Peritoneum (tissue), 1 donor: ENCODE measurements around the gene KCTD7.

- PRO-cap, result no peak
Measured at GRCh38 chr7:66190087-66190502, 15.0 kb upstream of the TPST1 start.

DNA sequence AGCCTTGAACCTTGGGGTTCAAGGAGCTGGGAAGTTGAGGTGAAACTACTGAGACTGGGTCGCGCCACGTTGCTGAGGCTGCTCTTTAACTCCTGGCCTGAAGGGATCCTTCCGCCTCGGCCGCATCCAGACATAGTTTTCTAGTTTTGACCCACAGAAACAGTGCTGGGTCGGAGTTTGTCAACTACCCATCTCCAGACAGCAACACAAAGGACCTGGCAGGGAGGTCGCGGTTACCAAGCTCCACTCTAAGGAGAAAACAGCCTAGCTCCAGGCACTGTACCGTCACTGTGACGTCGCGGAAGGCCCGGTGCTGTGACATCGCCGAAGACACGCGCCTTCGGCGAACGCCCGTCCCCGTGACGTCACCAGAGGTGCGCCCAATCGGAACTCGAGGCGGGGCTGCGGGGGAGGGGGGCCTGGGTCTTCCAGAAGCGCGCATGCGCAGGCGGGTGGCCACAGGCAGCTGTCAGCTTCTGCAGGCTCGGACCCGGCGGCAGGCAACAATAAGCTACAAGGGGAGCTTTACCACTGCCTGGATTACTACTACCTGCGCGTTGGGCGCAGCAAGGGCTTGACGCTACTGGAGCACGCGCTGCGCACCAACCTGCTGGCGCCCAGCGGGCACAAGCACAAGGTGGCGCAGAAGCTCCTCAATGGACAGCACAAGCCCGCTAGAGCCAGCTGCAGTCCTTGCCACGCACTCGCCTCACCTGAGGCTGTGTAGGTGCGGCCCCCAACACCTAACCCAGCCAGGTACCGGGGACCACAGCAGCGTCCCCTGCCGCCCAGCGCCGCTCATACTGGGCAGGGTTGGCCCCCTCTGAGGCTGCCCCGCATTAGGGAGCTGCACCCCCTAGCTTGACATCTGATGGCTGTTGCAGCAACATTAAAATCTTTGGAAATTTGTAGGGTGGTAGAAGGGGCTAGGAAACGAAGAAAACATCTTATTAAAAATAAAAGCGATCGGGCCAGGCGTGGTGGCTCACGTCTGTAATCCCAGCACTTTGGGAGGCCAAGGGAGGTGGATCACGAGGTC lies 208.4 kb downstream of the TPST1 start:
- PRO-cap, result no peak

DNA sequence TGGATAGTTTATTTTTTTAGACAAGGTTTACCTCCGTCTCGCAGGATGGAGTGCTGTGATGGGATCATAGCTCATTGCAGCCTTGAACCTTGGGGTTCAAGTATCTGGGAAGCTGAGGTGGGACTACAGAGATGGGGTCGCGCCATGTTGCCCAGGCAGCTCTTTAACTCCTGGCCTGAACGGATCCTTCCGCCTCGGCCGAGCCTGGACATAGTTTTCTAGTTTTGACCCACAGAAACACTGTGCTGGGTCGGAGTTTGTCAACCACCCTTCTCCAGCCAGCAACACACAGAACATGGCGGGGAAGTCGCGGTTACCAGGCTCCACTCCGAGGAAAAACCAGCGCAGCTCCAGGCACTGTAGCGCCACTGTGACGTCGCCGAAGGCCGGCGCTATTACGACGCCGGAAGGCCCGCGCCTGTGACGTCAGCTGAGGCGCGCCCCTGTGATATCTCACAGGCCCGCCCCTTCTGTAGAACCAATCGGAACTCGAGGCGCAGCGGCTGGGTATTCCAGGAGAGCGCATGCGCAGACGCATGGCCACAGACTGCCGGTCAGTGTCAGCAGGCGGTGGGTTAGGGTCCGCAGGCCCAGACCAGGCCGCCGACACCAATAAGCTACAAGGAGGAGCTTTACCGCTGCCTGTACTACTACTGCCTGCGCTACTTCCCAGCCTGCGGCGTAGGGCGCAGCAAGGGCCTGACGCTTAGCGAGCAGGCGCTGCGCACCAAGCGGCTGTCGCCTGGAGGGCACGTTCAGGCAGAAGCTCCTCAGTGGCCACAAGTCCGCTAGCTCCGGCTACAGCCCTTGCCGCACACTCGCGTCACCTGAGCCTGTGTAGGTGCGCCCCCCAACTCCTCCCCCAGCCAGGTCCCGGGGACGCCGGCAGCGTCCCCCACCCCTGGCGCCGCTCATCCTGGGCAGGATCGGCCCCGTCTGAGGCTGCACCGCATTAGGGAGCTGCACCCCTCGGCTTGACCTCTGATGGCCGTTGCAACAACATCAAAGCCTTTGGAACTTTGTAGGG lies 135.2 kb upstream of the KCTD7 start:
- PRO-cap, result bidirectional peak, plus-strand start at position 543 of the sequence, minus-strand start at position 372 of the sequence

- PRO-cap, result no peak
Measured at GRCh38 chr7:66522225-66522638, 106.4 kb upstream of the KCTD7 start.

DNA sequence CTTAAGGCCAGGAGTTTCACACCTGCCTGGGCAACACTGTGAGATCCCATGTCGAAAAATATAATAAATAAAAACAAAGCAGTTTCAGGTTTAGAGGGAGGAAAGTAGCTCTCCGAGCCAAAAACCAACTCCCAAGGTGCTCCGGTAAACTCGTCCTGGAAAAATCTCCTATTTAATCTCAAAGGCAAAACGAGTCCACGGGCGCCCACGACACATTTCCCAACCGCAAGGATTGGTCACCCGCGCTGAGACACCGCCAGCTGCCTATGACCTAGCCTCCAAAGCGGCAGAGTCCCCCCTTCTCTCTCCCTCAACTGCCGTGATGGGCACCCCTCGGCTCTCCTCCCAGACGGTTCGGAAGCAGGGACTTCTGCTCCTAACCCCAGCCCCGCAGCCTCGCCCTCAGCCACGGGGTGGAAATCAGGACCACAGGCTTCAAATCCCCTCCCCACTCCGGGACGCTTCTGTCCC lies 37.4 kb upstream of the KCTD7 start:
- PRO-cap, result no peak

DNA sequence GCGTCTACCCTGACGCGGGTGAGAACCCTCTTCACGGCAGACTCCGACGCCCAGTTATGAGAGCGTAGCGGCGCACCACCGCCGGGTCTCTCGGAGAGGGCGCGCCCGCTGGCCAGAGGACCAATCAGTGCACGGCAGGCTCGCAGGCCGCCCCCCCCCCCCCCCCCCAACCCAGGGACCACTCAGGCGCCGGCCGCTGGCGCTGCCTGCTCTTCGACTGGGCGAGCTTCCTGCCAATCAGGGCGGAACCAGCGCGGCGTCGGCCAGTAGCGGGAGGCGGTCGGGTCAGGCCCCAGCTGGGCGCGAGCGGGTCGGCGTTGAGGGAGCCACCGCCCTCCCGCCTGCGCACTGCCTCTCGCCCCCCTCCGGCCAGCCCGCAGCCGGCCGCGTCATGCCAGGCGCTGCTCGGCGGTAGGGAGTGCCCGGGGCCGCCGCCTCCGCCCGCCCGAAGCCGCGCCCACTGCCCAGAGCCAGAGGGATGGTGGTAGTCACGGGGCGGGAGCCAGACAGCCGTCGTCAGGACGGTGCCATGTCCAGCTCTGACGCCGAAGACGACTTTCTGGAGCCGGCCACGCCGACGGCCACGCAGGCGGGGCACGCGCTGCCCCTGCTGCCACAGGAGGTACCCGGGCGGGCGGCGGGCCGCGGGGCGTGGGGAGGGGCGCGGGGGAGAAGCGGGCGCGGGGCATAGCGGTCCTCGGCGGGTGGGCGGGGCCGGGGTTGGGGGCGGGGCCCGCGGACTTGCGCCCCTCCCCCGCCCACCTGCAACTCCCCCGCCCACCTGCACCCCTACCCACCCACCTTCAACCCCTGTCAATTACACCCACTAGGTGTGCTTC lies at the start of gene KCTD7:
Gene KCTD7, plus strand, starts transcription at position 295 of the 839 bp plus-strand sequence.
- PRO-cap, result bidirectional peak, plus-strand start at position 295 of the sequence, minus-strand start at position 58 of the sequence

- PRO-cap, result no peak
Measured at GRCh38 chr7:66845652-66846146, 75.3 kb upstream of the TMEM248 start.

DNA sequence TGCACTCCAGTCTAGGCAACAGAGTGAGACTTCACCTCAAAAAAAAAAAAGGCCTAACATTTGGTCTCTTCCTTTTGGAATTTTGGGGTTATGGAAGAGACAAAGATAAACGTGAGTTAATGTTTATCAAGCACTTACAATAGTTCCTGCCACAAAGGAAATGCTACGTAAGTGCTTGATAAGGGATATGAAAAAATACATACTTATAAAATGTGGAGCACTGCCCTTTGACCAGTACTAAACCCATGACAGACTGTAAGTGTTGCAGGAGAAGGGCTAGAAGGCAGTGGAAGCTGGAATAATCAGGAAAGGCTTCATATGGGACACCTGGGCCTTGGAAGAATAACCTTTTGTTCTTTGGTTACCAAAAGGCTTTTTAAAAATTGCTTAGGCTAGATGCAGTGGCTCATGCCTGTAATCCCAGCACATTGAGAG lies 25.5 kb downstream of the TMEM248 start:
- PRO-cap, result no peak

GRCh38 chr7:66950526-66951628 lies 29.9 kb downstream of the TMEM248 start:
- PRO-cap, result no peak

DNA sequence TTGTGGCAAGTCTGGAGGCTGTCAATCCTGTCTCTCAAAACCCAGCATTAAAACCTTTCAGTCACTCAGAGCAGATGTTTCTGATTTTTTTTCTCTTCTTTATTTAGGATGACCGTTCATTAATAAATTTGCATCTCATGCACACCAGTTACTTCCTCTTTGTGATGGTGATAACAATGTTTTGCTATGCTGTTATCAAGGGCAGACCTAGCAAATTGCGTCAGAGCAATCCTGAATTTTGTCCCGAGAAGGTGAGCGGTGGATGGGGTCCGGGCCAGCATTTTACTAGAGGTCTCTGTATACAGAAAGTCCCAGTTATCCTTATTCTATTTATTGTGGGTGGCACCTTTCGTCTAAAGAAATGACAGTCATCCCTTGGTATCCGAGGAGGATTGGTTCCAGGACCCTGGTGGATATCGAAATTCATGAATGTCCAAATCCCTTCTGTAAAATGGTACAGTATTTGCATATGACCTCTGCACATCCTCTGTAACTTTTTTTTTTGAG lies 32.1 kb downstream of the TMEM248 start:
- PRO-cap, result no peak

- PRO-cap, result no peak
Measured at GRCh38 chr7:66959416-66960100, 35.8 kb downstream of the SBDS start.

DNA sequence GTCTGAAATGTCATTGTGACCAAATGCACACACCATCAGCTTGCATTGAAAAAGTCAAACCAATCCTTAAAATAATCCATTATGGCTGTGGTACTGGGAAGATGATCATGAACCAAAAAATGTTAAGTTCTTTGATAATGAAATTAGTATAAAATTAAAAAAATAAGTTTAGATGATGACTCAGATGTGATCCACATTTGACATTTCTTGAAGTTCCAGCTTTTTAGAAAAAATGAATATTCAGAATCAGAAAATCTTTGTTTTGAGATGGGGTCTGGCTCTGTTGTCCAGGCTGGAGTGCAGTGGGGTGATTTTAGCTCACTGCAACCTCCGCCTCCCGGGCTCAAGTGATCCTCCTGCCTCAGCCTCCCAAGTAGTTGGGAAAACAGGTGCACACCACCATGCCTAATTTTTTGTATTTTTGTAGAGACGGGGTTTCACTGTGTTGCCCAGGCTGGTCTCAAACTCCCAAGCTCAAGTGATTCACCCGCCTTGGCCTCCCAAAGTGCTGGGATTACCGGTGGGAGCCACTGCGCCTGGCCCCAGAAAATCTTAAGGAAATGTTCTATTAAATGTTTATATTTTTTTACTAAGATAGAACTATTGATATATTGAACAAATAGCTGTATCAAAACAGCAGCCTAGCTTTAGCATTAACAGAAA lies 9.0 kb downstream of the SBDS start:
- PRO-cap, result no peak

DNA sequence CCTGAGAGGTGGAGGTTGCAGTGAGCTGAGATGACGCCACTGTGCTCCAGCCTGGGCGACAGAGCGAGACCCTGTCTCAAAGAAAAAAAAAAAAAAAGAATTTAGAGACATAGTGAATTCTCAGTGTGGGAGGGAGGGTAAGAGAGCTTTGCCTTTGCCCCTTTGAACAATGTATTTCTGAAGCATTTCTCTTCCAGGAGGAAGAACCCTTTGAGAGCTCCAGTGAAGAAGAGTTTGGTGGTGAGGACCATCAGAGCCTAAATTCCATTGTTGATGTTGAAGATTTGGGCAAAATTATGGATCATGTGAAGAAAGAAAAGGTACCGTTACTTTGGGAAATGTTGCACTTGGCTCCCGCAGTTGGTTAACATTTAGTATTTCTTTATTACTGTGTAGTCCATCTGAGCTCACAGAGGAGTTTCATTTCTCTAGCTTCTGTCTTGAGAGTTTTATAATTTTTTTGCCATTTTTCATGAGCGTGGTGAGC lies 28.1 kb downstream of the TYW1 start:
- PRO-cap, result no peak

DNA sequence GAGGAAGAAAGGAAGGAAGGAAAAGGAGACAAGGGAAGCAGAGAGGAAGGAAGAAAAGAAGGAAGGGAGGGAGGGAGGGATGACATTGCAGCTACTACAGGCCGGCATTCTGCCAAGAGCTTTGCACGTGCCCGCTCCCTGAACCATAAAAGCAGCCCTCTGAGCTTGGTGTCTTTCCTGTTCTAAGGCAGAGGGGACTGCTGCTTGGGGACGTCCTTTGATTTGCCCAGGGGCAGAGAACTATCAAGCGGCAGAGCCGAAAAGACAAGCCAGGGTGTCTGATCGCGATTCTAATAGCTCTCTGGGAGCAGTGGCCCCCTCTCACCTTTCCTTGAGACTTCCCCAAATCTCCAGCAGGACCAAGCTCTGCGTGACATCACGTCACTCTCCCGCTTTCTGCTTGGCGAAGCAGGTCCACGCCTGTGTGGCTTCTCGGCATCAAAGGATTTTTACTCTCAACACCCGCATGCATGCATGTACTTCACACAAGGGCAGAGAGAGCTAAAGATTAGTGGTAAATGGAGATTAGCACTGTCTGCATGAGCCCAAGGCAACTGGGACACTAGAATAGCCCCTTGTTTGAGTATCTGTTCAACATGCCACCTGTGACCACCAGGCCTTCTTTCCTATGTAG lies 167.7 kb upstream of the AUTS2 start:
- PRO-cap, result no peak

DNA sequence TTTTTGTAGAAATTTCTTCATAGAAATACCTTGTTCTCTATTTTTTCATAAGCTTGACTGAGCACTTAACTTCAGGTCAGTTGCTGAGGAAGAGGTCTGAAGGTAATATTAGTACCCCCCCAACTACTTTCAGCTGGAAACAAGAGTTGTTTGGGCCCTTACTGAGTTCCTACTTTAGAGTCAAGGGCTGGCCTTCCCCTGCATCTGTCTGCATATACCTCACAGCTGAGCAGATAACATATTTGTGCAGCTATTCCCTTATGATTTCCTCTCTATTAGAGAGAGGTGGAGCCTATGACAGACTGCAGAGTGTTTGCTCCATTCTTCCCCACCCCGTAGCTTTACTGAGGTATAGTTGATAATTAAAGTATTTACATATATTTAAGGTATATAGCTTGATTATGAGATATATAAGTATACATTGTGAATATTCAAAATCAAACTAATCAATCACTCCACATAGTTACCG lies 355.5 kb downstream of the AUTS2 start:
- PRO-cap, result no peak

DNA sequence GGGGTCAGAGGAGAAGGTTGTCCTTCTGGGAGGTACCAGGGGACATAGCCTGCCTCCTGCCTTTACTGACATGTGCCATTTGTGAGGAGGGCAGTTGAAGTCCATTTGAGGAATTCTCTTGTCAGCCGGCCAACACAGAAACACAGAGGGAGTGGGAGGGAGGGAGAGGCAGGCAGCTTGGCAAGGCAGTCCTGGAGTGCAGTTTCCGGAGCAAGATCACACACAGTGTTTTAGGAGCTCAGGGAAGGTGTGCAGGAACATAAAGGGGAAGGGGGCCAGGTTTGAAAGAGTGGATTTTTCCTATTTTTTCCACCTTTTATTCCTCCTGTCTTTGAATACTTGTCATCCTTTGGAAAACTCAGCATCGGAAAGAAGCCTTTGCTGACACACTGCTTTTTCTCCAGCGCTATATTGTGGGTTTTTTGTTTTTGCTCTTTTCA lies 369.0 kb downstream of the AUTS2 start:
- PRO-cap, result no peak

GRCh38 chr7:69967723-69968148 lies 369.5 kb downstream of the AUTS2 start:
- PRO-cap, result no peak

- PRO-cap, result no peak
Measured at GRCh38 chr7:70528454-70528998, 603.4 kb upstream of the GALNT17 start.

DNA sequence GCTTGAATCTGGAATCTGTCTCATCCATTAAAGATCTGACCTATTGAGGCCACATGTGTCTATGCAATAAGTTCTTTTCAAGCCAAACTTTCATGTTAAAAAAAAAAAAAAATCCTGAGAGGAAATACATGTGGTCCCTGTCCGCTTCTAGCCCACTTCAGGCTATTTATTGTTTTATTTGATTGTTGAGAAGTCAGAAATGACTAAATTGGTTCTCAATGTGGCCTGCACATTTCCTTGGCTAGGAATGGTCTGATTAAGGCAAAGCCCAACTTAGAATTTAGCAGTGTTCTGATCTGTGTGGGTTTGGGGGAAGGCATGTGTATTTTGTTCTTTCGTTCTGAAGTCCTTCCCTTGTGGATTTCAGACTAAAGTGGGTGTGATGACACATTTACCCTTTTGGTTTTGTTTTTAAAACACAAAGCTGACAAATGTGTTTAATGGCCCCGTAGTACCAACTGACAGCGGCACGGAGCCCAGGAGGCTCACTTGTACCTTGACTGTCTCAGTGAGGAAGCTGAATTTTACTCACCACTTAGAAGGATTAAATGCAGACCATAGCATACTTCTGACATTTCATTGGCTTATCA lies 452.3 kb upstream of the GALNT17 start:
- PRO-cap, result no peak

DNA sequence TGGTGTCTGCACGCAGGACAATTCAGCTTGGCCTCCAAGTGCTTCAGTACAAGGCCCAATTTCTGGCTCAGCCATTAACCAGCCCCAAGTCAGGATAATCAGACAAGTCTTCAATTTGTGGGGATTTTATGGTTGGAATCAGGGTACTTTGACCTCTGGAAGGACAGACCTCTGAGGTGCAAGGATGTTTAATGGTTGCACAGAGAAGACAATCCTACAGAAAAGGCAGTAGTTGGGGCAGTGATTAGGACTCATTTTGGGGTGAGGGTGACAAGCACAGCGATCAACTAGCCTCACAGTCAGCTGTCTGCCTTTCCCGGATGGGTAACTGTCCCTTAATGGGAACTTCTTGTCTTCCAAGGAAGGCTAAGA lies 271.2 kb upstream of the GALNT17 start:
- PRO-cap, result no peak